Neural progenitor cell (in vitro differentiated cells): ENCODE measurements around the gene PSD4.

DNA sequence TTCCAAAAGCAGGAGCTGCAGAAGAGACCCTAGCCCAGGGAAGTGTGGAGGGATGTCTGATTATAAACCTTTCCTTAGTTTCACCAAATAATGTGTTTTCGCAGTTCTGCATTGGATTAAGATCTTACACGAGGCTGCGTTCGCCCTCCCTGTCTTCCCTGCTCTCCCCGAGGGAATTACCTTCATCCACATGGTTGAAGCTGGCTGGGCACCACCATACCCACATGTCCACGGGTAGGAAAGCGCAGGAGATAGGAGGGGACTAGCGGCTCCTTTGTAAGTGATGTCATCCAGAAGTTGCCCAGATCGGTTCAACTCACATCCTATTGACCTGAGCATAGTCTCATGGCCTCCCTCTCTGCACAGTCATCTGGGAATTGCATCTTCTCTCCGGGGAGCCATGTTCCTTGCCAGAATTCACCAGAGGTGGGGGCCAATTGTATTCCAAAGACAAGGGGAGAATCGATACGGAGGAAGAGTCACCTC, 1.1 kb downstream of the TTL start:
- RAMPAGE, long total RNA, result no peak

DNA sequence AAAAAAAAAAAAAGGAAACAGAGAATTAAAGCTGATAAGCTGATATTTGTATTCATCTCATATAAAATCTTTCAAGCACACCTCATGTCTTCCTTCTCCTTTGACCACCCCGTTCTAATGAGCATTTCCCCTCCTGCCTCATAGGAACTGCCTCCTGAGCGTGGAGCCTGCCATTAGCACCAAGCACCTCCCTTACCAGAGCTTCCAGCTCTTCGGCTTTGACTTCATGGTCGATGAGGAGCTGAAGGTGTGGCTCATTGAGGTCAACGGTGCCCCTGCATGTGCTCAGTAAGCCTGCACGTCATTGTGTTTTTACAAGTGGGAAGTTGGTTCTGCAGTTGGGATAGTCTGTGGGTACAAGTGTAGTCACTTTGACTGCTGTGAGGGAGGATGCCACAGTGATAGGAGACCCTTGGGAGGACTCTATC, 22.1 kb upstream of the POLR1B start:
- RAMPAGE, long total RNA, result no peak

DNA sequence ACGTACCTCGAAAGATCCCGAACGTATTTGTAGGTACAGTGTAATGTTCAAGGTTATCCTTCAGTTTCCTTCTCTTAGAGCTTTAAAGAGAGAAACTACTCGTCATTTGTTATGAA, 607 bp downstream of the POLR1B start:
- RAMPAGE, long total RNA, result no peak

GRCh38 chr2:112640364-112641340, 5.1 kb upstream of the SLC20A1 start:
- RAMPAGE, long total RNA, result no peak

GRCh38 chr2:112665245-112665819, 19.6 kb downstream of the SLC20A1 start:
- RAMPAGE, long total RNA, result no peak

DNA sequence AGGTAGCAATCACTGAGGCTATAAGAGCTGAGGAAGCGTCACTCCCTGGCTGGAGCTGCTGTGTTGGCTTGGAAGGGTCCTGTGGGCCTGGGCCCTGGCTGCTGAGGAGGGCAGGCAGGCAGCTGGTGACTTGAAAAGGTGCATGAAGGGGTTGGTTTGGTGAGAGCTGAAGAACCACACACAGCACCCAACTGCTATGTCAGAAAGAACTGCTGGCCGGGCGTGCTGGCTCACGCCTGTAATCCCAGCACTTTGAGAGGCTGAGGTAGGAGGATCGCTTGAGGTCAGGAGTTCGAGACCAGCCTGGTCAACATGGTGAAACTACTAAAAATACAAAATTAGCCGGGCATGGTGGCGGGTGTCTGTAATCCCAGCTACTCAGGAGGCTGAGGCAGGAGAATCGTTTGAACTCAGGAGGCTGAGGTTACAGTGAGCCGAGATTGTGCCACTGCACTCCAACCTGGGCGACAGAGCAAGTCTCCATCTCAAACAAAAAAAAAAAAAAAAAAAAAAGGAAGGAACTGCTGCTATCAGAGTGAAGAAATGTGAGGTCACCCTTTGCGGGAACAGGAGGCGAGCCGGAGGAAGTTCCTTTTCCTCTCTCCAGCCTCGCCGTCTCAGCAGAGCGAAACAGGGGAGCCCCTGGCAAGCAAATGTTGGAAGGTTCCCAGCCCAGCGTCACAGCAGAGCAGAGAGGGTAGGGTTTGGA, 28.2 kb downstream of the SLC20A1 start:
- RAMPAGE, long total RNA, result no peak

DNA sequence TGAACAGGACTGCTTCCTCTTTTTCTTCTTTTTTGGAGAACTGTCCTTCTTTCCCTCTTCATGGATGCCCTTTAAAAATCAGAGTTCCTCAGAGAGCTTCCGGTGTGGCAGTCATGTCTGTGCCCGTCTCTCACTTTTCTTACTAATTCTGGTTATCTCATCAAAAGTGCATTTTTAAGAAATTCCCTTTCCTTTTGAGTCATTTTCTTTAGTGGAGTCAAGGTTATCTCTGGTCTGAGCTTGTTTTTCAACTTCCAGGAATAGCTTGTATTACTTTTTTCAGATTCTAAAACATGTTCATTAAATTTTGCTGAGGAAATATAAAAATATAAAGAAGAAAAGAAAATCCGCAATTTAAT, 9.3 kb upstream of the IL1A start:
- RAMPAGE, long total RNA, result no peak

DNA sequence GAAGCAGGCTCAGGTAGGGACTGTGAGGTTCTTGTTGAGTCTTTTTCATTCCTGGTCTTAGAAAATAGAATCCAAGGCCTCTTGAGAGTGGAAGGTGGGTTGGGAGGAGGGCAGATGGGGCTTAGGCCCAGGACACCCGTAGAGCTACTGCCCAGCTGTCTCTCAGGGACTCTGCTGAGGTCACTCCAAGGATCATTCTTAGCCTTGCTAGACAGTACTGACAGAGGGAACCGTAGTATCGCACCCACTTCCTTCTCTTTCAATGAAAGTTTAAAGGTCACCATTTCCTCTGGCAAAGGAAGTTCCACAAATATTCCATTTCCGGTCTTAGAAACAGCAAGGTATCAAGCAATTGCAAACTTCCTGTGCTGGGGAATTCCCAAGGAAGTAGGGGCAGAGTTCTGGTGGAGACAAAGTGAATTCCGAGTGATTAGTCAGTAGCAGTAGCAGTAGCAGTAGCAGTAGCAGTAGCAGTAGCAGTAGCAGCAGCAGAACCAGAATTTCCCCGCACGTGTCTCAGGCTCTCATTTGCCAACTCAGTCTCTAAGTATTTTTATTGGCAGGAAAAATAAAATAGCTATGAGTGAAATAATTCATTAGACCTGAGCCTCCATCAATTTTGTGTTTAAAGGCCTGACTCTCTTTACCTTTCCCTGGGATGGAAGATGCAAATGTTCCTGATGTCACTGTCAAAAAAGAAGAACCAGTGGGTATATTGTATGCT, 24.7 kb downstream of the IL1B start:
- RAMPAGE, long total RNA, result no peak

DNA sequence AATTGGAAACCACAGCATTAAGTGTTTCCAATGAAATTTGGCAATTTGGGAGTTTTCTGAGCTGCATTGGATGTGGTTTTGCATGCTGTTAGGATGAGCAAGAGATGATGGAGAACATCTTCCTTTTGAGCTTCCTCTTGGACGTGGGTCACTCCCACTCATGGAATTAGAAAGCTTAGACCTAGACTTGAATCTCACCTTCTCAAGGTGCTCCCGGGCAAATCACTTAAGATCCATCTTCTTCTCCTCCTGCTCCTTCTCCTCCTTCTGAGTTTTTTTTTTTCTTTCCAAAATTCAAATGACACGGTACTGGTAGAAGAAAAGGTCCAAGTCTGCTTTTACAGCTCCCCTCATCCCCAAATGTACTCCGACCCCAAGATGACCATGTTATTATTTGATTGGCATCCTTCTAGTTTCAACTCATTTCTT, 25.3 kb upstream of the IL37 start:
- RAMPAGE, long total RNA, result no peak

DNA sequence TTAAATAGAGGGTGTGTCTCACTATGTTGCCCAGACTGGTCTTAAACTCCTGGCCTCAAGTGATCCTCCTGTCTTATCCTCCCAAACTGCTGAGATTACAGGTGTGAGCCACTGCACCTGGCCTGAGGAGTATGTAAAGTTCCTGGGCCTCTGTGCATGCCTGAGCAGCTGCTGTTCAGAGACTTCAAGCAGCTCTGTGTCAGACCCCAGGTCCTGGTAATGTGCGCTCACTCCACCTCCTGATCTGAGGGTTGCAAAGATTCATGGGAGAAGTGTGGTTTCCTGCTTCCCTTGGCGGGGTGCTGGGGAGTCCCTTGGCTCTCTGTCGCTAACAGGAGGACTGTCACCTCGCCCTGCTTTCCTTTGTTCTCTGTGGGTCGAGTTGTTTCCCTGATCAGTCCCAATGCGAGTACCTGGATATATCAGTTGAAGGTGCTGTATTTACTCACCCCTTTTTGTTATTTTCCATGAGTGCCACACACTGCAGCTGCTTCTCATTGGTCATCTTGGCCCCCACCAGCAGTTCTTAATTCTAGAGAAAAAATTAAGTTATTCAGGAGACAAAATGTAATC, 8.6 kb upstream of the IL36A start:
- RAMPAGE, long total RNA, result no peak

- RAMPAGE, long total RNA, result no peak
These were observed 5.6 kb downstream of the IL1RN start for GRCh38 chr2:113132838-113133626.

DNA sequence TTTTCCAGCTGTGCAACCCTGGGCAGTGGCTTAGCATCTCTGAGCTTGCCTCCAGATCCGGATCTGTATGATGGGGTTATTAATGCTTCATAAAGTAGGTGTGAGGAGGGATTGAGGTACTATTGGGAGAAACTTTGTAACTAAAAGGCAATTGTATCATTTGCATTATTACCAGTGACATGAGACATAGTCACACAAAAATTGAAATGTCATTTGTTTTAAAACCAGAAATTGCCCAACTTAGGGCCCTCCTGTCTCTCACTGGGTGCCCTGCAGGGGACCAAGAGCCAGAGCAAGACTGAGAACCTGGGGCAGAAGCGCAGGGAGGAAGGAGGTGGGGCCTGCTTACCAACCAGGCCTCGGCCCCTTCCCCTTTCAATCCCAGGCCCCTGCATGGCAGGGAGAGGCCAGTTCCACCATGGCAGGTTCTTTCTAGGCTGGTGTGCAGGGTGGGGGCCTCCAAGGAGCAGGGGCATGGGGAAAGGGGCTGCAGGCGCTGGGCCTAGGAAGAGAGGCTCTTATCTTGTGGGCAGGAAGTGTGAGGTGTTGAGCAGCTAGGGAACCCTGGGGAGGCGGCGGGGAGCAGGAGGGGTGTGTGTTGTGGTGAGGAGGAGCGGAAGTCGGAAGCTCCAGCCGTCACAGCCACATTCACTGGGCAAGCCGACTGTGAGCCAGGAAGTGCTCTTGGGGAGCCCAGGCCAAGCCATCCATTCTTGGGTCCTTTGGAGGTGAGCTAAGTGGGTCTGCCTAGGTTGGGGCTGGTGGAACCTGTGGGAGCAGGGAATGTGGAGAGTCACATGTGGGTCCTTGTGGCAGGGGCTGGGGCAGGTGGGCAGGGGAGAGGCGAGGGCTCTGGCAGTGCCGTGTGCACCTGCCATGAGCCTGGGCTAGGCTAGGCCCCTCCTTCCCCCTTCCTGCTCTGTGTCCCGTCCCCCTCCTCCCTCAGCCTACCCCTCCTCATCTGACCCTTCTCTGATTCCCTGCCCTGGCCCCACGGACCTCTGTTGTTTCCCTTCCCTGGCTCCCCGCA, at the start of gene PSD4:
Gene PSD4, plus strand, starts transcription at position 645 of the 1,030 bp plus-strand sequence.
- RAMPAGE, long total RNA, result no peak

GRCh38 chr2:113175653-113176933, 2.3 kb downstream of the PSD4 start:
- RAMPAGE, long total RNA, result no peak

GRCh38 chr2:113230744-113231653, 47.7 kb downstream of the PAX8 start:
- RAMPAGE, long total RNA, result no peak

- RAMPAGE, long total RNA, result no peak
These were observed 14.2 kb downstream of the PAX8 start for GRCh38 chr2:113264155-113265378.

DNA sequence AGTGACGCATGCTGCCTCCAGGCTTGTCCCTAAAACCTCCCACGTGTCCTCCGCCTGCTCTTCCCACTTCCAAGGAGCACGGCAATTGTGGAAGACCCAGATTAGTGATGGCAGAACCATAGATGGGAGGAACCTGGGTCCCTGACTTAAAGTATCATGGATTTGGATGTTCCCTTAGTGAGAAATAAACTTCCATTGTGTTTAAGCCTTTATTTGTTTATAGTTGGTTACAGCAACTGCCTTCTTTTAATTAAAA, 48.5 kb upstream of the RABL2A start:
- RAMPAGE, long total RNA, result no peak

GRCh38 chr2:113703208-113704597, 52.7 kb downstream of the SLC35F5 start:
- RAMPAGE, long total RNA, result no peak

DNA sequence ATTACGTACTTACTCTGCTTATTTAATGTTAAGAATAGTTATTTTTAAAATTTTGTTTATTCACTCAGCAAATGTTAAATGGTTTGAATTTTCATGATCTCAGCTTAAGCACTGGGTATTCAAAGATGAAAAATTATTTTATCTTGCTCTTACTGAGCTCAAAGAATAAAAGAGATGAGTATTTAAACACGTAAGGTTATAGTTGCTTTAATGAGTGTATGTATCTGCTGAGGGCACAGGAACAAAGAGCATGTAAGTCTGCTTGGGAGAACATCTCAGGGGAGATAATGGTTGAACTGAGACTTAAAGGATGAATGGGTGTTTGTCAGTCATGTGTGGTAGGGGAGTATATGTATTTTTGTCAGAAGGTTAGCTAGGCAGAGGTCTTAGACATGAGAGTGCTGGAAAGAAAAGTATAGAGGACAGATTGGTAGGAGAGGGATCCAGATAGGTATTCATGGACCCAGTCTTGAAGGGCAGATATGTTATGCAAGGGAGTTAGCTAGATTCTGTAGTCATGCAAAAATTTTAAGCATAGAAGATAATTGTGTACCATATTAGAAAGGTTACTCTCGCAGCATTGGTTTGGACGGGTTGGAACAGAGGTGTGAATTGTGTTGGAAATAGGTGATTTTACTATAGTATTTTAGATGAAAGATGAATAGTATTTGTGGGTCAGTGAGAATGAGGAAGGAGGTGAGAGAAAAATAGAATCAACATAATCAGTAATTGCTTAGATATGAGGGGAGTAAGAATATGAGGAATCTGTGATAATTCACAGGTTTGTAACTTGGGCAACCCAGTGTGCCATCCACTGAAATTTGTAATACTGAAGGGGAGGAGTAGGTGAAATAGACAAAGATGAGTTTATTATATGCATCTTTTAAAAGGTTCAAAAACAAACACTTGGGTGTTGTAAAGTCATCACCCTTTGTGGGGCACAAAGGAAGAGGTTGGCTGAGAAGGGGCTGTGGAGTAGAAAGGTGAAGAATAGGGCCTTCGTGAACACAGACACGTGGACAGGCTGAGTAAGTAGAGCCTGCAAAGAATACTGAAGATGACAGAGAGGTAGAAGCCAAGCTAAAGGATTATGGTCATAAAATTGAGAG, 53.4 kb downstream of the ACTR3 start:
- RAMPAGE, long total RNA, result no peak

- RAMPAGE, long total RNA, result no peak
These were observed 918.2 kb downstream of the DPP10 start for GRCh38 chr2:115360698-115361058.

DNA sequence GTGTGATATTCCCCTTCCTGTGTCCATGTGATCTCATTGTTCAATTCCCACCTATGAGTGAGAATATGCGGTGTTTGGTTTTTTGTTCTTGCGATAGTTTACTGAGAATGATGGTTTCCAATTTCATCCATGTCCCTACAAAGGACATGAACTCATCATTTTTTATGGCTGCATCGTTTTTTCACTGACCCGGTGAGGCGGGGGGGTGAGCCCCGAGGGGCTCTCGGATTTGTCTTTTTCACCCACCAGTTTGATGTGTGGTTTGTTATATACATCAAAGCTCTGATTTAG, 802.3 kb upstream of the DDX18 start:
- RAMPAGE, long total RNA, result no peak